A172 (cell line): ENCODE measurements around the genes METTL2B and TSPAN33.

DNA sequence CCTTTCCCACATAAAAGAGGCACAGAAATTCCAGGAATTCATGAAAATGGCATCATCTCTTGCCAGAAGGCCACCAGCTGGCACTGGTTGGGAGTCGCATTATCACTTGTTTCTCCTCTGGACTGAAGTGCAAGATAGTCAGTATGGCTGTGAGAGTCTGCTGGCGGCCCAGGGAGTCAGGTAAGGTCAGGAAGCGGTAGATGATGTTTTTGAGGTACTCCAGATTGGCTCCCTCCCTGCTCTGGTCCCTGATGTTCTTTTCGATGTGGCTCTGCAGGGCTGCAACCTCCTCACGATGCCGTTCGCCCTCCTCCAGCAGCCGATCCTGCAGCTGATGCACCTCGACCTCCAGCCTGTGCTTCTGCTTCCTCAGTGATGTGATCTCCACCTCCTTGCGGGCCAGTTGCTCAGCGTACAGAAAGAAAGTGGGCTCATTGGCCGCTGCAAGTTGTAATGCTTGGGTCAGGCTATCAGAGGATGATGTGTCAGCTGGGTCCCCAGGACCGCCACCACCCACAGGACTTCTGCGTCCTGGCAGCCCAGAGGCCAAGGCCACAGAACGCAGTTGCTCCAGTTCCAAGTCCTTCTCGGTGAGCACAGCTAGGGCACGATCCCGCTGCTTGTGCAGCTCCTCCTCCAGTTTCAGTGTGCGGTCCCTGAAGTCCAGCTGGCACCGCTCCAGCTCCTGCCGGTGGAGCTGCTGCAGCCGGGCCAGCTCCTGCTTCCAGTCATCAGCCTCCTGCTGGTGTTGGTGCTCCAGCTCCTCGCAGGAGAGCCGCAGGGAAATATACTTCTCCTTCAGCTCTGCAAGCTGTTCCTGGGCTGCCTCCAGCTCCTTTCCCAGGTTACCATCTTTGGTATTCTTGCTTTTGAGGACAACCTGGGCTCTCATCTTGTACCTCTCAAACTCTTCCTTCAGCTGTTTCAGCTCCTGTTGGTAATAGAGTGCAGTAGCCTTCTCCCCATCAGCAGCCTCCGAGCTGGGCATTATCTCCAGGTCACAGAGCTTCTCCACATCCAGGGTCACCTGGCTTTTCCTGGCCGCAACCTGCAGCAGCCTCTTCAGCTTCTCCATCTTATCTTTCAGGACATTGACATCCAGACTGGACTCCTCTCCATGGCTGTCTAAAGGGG, 3.1 kb downstream of the GCC1 start:
- RAMPAGE, long total RNA: no peak

GRCh38 chr7:127591034-127591916, 2.3 kb upstream of the FSCN3 start:
- RAMPAGE, long total RNA: no peak

DNA sequence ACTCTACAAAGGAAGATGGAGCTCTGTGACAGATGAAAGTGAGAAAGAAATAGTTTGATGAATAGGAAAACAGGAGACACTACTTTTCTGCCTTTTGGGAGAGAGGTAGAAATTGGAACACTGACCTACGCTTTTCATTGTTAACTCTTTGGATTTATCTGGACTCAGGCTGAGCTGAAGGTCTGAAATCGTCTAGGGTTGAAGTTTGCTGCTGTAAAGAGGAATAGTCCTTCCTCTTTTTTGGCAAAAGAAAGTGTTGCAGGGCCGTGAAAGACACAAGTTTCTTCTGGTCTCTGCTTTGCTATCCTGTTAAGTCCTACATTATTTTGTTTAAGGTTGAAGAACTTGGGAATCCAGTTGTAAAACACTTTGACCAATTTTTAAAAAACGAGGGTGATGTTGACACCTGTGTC, 3.0 kb downstream of the SND1 start:
- RAMPAGE, long total RNA: no peak

GRCh38 chr7:127703113-127703474, 51.1 kb downstream of the SND1 start:
- RAMPAGE, long total RNA: no peak

DNA sequence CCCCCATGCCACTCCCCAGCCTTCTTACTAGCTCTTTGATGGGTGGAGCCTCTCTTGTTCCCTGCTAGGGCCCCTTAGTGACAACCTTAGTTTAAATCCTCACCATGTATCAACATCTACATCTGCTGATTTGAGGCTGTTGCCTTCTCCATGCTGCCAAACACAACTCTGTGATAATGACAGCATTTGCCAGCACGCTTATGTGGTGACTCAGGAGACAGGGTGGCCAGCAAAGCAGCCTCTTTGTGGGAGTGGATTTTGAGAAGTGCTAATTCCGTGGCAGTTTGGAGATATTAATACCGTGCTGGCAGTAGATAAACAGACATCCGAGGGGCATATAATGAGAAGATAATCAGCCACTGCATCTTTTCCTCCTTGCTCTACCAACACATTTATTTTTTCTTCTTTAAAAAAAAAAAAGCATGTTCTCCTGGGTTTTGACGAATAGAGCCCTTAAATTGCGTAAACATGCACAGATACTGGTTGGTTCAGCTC, 145.3 kb downstream of the LRRC4 start:
- RAMPAGE, long total RNA: no peak

DNA sequence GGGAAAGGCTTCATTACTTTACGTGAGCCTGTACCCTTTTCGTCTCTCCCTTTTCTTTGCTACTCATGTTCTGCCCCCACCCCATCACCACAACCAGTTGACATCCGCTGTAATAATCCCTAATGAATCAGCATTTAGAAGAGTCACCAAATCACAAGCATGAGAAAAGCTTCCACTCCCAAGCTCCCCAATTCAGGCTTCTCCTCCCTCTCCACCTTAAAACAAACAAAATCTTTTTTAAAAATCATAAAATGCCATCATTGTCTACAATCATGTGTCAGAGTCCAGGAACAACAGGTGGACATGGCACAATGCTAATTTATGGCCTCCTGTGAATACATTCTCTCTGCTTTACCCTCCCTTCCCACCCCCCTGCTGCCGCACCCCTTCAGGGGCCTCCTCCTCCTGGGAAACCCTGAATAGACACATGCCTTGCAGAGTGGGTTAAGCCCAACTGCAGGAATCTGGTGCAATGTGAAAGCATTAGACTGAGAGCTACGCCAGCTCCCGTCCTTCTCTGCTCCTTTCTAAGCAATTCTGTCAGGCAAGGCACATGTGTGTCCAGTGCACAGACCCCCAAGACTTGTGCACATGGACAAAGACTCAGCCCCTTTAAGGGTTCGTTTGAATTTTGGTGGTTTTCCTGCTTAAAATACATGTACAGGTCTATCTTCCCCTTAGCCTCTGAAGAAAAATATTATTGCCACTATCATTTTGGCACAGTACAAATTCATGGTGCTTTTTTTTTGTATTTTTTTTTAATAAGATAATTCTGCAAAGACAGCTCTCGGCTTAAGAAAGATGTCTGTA, 3.6 kb downstream of the LRRC4 start:
- RAMPAGE, long total RNA: no peak

GRCh38 chr7:128091458-128091810, 60.2 kb upstream of the LRRC4 start:
- RAMPAGE, long total RNA: no peak

DNA sequence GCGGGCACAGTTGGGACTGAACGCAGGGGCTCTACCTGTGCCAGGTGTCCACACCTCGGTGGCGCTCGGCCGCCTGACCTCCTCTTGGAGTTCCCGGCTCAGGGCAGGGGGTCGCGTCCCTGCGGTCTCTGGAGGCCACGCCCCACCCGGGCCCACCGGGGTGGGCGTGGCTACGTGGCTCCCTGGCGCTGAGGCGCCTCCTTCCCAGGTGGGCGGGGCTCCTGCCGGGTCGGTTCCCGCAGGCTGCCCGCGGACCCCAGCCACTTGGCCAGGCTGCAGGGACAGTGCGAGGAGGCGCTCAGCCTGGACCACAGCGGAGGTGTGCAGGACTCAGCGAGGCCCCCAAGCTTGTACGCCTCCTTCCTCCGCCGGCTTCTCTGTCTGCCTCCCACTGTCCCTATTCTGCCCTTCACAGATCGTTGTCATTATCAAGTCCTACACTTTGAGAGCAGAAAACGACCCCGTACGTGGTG, 39.8 kb upstream of the LEP start:
- RAMPAGE, long total RNA: no peak

DNA sequence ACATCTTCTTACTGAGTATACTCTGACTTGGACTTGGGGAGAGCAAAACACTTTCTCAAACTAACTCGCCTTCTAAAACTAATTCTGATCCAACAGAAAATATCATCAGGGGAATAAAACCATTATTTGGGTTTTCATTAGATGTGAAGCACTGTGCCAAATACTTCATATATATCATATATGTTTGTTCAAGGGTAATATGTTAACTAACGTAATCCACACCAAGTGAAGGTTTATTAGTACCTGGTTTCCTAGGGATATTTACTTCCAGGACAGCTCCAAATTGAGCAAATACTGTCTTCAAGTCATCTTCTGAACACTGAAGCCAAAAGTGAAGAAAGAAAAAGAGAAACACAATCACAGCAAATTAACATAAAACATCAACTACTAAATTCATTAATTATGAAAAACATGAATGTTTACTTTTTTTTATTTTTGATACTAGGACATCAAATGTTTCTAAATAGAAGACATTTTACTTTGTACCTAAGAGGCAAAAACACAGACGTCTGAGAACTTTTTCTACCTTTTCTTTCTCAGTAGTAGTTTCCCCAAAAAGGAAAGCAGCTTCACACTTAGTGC, 5.1 kb downstream of the RBM28 start:
- RAMPAGE, long total RNA: no peak

- RAMPAGE, long total RNA: start-site peak on the plus strand at chr7:128476748-128476762, 173 and 164 reads in 2 replicates
These were observed at the start of gene METTL2B for GRCh38 chr7:128476356-128477182. Gene METTL2B, plus strand, starts transcription at chr7:128476748.

DNA sequence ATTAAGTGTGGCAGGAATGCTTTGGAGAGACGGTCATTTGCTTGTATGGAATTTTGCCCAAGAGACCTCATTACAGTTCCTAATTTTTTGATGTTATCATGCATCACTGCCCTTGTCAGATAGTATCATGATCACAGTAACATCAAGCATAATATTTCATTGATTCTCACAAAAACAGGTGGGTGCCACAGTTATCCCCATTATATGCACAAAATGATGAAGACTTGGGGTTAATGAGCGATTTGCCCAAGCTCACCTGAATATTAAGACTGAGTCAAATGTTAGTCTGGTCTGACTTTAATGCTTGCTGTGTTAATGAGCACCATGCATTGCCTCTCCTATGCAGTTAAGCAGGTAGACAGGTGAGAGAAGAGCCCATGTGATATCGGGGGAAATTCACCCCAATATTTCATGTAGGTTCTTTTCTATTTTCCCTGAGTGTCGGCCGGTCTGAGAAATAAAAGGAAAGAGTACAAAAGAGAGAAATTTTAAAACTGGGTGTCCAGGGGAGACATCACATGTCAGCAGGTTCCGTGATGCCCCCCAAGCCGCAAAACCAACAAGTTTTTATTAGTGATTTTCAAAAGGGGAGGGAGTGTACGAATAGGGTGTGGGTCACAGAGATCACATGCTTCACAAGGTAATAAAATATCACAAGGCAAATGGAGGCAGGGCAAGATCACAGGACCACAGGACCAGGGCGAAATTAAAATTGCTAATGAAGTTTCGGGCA, 42.2 kb upstream of the GARIN1A start:
- RAMPAGE, long total RNA: no peak

DNA sequence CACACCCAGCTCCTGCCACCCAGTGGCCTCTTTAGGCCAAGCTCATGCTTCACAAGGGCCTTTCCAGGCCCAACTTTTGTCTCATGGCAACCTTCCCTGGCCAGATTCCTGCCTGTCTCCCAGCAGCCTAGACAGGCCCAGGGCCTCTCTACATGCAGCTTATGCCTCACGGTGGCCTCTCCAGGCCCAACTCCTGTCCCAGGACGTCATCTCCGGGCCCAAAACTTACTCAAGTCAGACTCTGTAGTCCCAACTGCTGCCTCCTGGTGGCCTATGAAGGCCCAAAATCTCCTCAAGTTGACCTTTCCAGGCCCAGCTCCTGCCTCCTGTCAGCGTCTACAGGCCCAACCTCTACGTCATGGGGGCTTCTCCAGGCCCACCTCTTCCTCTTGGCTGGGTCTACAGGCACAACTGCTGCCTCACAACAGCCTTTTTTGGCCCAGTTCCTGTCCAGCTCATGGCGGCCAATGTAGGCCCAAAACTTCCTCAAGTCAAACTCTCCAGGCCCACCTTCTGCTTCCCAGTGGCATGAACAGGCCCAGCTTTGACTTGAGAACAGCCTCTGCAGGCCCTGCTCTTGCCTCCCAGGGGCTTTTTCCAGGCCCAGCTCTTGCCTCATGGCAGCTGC, 20.4 kb upstream of the GARIN1A start:
- RAMPAGE, long total RNA: no peak

DNA sequence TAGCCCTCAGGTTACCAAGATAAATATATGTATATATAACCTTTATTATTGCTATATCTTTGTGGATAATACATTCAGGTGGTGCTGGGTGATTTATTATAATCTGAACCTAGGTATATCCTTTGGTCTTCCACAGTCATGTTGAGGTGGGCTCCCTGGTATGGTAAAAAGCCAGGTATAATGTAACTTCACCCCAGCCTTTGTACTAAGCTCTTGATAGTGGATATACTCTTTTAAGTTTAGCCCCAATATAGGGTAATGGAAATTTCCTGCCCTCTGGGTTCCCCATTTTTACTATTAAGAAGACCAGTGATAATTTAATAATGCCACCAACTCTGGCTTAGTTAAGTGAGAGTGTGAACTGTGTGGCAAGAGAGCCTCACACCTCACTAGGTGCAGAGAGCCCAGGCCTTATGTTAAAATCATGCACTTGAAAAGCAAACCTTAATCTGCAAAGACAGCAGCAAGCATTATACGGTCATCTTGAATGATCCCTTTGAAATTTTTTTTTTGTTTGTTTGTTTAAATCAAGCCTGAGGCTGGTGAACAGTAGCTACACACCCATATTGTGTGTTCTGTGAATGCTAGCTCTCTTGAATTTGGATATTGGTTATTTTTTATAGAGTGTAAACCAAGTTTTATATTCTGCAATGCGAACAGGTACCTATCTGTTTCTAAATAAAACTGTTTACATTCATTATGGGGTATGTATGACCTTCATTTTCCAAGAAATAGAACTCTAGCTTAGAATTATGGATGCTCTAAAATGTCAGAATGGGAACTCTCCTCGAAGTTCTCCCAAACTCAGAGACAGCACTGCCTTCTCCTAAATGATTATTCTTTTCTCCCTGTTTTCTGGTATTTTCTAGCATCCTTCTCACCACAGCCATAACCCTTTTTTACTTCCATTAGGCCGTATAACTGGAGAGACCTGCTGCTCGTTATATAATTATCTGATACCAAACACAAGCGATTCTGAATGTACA, 4.5 kb downstream of the OPN1SW start:
- RAMPAGE, long total RNA: no peak

- RAMPAGE, long total RNA: no peak
These were observed 2.4 kb upstream of the ATP6V1F start for GRCh38 chr7:128859902-128861038.

DNA sequence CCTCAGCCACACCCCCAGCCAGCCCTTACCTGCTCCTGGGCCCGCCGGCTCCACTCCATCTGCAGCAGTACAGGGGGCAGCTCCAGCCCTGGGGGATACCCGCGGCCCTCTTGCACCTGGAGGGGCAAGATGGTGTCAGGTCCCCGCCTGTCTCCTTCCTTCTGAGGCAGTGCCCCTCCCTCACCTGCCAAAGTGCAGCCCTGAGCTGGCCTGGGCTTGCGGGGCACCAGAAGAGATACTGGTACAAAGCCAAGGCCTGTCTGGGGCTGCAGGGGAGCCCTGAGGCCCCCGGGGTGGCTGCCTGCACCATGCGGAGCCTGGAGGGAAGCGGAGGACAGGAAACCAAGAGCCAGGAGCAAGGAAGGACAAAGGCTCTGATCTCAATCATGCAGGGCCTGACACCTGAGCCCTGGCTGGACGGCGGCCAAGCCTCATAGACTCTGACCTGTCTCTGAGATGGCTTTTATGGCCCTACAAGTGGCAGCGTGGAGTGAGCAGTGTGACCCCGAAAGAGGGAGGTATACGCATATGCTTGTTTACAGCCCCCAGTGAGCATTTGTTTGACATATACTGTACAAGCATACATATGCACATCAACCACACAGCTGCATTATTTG, 8.5 kb downstream of the ATP6V1FNB start:
- RAMPAGE, long total RNA: no peak

DNA sequence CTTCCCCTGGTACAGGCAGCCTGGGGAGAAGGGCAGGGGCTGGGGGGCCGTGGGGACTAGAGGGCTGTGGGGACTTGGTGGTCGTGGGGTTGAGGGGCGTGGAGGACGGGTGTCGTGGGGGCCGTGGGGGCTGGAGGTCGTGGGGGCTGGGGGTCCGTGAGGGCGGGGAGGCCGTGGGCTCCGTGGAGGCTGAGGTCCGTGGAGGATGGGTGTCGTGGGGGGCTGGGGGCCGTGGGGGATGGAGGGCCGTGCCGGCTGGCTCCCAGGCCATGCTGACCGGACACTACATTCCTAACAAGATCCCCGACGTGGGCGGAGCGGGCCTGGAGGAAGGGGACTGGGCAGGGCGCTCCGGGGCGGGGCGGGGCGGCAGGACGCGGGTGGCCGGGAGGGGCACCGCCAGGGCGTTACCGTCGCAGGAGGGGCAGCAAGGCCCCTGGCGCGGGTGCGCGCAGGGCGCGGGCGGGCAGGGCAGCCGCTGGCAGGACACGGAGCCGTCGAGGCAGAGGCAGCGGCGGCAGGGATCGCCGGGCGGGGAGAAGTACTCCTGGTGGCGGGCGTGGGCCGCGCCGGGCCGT, 19.9 kb downstream of the KCP start:
- RAMPAGE, long total RNA: no peak

GRCh38 chr7:129144256-129144869, at the start of gene TSPAN33:
Gene TSPAN33, plus strand, starts transcription at chr7:129144707.
- RAMPAGE, long total RNA: no peak

DNA sequence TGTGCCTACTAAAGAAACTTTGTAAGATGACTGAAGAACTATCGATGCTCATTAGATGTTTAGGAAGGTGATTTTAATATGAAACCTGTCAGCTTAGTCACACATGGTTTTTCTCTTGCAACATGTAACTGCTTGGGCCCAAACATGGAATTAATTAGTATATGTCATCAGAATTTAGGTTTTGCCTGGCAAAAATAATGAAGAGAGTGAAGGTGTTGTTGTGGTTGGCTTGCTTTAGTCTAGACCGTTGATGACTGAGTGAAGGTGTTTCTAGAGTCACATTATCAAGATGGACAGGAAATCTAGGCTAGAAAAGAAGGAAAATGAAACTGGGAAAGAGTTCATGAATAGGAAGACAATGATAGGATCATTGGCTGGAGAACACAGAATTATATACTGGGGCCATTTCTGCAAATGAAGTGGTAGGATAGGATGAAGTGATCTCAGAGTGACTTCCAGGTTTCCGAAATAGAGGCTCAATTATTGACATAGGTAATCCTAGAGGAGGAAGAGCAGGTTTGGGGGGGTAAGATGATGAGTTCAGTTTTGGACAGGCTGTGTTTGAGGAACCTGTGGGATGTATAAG, 88.8 kb upstream of the STRIP2 start:
- RAMPAGE, long total RNA: no peak

DNA sequence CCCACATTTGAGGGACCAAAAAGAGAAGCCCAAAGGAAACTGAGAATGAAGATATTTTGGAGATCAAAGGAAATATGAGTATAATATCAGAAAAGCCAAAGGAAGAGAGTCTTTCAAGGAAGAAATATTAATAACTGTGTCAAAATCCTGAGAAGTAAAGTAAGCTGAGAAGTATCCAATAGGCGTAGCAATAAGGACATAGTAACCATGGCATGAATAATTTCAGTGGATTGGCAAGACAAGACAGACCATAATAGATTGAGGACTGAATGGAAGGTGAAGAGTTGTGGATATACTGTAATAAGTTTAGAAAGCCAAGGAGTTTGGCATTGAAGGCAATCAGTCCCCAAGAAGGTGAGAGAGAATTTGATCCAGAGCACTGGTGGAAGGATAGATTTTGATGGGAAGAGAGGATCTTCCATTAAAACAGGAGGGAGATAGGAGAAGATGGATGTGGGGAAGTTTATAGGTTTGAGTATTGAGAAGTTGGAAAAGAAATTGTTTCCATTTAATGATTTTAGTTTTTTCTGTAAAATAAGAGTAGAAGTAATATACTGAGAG, 80.3 kb upstream of the STRIP2 start:
- RAMPAGE, long total RNA: no peak

DNA sequence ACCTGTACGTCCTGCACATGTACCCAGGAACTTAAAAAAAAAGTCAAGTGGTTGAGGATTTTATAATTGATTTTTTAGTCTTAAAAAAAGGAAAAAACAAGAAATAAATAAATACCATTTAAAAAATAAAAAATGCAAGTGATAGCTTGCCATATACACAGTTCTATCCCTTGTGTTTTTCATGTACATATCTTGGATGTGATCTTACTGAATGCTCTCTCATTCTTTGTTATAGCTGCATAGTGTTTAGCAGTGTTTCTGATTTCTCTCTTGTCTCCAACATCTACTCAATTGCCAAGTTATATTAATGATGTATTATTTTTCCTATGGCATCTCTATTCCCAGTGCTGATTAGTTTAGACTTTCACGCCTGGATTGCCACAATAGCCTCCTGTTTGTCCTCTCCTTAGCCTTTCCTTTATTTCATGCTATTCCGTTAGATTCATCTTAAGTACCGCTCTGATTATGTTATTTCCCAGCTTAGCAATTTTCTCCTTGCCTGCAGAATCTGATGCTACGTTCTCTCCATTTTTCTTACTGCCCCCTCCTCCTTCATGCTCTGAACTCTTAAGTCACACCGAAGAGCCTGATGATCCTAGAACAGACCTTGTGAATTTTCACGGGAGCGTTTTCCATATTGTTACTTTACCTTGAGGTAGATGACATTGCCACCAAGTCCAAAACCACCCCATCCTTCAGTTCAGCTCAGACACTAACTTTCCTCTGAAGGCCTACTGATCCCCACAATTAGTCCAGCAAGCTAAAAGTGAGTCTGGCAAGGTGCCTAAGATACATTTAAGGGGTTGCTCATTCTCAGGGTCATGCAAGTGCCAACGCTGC, 6.8 kb upstream of the NRF1 start:
- RAMPAGE, long total RNA: no peak